ENCODE measurements around the genes SAXO2 and GOLGA6L9.

- PRO-cap: bidirectional peak, plus-strand start at chr15:80777361, minus-strand start at chr15:80777258
These were observed 2.0 kb upstream of the CEMIP start for GRCh38 chr15:80777012-80777642.

DNA sequence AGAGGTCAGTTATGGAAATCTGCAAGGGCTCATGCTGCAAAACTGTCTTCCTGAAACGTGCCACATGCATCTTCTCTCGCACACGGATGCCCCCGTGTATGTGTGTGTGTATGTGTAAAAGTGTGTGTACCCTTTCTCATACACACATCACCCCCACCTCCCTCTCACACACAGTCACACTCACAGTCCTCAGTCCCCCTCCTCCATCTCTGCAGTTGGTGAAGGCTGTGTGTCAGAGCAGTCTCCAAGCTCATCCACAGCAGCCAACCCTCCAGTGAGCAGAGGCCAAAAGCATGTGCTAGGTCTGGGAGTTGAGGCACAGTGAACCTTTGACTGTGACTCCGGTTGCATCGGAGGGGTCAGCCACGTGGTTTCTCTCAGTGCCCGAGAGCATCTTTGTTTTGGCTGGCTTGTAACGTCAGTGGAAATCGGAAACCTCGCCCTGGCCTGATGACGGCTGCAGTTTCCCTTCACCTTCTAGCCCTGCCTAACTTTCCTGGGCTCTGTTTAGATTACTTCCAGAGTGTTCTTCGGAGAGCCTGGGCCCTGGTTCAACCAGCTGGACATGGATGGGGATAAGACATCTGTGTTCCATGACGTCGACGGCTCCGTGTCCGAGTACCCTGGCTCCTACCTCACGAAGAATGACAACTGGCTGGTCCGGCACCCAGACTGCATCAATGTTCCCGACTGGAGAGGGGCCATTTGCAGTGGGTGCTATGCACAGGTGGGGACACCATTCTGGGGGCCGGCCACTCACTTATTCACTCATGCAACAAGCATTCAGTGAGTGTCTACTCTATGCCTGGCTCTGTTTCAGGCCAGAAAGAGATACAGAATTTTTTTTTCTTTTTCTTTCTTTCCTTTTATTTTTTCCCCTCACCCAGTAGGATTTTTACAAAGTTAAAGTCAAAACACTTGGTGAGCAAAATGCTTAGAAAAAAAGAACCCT lies 56.6 kb downstream of the MESD start:
- PRO-cap: no peak

DNA sequence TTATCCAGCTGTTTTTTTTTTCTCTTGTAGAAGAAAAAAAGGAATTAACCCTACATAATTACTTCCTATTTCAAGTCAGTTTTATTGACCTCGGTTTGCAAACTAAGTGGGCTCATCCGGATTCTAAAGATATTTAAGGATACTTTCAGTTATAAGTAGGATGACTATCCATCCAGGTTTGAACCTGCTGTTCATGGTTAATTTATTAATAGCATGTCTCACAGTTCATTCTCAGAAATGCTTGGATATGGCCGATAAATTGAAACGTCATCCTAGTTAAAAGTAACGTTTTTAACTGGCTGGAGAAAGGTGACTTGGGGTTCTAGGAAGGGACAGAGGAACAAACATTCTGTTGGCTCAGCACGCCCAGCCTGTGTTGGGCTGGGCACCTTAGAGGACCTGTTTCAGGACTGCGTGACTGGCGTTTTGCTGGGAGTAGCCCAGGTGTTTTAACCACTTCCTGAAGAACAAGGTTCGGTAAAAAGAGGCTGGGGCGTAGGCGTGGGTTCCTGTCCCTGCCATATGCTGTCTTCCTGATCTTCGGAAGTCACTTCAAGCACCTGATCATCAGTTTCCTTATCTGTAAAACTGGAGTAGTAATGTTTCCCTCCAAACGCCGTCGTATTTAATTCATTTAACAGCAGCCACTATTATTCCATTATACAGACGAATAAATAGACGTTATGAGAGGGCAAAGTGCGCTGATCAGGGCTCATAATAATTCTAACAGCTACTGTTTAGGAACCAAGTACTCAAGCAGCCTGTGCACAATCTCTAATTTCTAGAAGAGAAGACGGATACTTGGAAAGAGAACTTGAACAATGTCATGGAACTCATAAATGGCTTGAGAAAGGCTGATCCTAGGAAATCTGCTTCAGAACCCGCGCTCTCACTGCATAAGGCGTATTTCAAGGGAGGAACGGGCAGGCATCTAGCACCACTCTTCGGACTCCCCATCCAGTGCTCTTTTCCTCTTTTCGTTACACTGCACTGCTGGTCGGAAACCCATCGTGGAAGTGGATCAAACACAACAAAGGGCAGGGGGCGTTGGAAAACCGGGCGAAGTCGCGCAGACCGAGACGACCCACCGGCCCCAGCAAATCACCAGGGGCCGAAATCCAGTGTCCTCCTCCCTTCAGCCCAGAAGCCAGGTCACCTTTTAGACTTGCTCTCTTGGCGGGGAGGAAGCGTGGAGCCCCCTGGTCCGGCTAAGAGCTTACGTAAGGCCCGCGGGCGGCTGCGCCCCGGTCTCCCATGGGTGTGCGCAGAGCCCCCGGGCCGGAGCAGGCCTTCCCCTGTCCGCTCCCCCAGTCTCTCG lies 856 bp upstream of the TLNRD1 start:
- PRO-cap: bidirectional peak, plus-strand start at position 480 of the sequence, minus-strand start at position 412 of the sequence

DNA sequence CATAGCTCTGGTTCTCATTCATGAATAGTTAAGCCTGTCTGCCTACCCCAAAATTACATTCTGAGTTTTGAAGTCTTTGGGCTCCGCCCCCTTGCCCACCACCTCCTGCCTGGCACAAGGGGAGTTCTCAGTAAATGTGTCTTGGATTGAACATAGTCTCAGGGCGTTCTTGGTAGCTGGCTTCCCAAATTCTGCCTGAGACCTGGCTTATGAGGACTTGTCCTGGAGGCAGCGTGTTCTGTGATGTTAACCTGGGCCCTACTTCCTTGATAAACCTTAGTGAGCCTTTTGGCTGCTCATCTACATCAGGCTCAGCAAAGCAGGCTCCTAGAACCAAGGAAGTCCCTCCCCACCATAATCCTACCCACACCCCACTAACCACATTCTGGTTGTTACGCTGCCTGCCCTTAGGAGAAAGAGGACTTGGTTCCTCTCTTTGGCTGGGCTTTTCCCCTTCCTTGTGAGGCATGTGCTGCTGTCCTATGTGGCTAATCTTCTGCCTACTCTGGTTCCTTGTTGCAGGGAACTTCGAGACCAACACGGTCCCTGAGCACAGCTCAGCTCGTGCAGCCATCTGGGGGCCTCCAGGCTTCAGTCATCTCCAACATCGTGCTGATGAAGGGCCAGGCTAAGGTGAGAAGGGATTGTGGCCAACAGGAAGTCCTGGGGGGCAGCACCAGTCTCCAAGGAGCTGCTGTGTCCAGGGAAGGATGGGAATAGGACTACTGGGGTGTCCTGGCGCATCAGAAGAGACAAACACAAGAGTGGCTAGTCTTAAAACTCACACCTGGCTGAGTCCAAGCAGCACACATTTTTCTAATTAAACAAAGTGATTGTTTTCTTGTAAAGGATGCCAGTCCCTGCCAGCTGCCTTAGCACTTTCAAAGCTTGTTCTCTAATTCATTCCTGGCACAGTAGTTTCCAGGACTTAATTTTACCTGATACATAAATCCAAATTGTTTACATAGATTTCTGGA lies 54.6 kb downstream of the STARD5 start:
- PRO-cap: no peak

GRCh38 chr15:81280723-81281283 lies 43.1 kb downstream of the STARD5 start:
- PRO-cap: no peak

GRCh38 chr15:81284349-81284755 lies 39.6 kb downstream of the STARD5 start:
- PRO-cap: no peak

DNA sequence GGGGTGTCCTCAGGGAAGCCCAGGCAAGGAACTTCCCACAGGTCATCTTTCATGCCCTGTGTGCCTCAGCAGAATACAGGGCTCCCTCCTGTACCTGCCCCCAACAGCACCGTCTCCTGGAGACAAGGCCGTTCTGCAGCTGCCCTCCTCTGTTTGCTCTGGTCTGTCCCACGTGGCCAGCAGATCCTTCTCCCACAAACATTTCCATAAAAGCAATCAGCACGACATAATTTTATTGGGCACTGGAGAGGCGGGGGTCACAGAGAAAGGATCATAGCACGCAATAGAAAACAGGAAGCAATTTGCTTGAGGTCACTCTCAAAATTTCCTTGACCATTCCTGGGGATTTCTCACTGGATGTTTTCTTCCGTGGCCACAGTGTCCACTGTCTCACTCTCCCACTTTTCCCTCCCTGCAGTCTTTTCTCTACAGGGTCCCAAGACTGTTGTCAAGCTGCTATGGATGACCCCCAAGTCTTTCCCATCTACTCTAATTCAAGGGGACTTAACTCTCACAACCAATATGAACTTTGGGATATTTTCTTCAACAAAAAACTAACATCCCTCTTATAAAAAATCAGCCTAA lies 29.3 kb downstream of the STARD5 start:
- PRO-cap: no peak

- PRO-cap: no peak
These were observed 13.4 kb downstream of the STARD5 start for GRCh38 chr15:81310335-81311081.

DNA sequence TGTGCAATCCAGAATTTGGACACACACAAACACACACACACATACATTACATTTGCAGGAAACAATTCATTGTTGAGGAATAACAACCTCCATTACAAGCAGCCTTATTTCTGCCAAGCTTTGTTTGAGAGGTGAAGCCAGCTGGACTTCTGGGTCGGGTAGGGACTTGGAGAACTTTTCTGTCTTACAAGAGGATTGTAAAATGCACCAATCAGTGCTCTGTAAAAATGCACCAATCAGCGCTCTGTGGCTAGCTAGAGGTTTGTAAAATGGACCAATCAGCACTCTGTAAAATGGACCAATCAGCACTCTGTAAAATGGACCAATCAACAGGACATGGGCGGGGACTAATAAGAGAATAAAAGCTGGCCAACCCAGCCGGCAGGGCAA lies 81.1 kb downstream of the MEX3B start:
- PRO-cap: no peak

DNA sequence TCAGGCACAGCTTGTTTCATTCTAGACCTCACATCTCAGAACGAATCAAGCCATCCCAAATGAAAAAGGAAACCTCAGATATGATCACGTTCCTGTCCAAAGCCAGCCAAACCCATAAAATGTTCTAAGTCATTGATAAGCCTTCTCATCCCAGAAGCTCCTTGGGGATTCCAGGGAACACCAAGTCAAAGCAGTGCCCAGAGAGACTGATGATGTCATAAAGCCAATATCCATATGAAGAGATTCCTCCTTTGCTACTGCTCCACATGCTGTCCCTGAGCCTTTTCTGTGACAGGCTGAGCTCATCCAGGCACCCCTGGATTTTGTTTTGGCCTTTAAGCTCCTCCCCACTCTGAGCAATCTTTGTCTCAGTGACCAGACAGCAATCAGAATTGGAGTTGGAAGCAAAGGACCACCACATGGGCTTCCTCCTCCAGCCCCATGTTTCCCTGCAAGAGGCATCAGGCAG lies 25.2 kb downstream of the MEX3B start:
- PRO-cap: no peak

DNA sequence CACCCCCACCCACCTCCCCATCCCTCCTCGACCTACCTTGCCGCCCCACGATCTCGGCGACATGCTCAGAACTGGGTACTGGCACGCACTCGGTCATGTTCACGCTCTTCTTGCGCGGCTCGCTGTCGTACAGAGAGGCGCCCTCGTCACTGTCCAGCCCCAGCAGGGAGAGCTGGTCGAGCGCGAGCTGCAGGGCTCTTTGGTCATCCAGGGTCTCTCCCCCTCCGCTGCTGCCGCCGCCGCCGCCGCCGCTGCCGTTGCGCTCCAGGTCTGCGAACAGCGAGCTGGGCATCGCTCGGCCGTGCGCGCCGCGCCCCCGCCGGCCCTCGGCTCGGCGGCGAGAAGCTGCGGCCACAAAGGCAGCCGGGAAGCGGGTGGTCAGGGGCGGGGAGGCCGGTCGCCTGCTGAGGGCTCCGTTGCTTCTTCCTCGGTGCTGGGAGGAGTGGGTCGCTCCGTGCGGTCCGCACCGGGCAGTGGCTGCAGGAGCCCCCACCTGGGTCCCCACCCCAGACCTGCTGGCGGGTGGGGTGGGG lies 338 bp downstream of the MEX3B start:
- PRO-cap: no peak

DNA sequence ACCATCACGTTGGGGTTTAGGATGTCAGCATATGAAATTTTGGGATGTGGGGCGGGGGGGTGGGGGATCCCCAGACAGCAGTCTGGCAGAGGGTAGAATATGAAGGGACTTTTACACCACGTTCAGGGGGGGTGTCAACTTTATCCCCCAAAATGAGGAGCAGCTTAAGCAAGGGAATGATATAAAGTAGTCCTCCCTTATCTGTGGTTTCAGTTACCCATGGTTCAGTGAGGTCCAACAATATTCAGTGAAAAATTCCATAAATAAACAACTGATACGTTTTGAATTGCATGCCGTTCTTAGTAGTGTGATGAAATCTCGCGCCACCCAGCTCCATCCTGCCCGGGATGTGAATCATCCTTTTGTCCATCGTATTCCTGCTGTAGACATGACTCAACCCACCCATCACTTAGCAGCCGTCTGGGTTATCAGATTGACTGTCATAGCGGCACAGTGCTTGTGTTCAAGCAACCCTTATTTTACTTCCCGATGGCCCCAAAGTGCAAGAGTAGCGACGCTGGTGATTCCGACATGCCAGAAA lies 47.8 kb upstream of the MEX3B start:
- PRO-cap: no peak

DNA sequence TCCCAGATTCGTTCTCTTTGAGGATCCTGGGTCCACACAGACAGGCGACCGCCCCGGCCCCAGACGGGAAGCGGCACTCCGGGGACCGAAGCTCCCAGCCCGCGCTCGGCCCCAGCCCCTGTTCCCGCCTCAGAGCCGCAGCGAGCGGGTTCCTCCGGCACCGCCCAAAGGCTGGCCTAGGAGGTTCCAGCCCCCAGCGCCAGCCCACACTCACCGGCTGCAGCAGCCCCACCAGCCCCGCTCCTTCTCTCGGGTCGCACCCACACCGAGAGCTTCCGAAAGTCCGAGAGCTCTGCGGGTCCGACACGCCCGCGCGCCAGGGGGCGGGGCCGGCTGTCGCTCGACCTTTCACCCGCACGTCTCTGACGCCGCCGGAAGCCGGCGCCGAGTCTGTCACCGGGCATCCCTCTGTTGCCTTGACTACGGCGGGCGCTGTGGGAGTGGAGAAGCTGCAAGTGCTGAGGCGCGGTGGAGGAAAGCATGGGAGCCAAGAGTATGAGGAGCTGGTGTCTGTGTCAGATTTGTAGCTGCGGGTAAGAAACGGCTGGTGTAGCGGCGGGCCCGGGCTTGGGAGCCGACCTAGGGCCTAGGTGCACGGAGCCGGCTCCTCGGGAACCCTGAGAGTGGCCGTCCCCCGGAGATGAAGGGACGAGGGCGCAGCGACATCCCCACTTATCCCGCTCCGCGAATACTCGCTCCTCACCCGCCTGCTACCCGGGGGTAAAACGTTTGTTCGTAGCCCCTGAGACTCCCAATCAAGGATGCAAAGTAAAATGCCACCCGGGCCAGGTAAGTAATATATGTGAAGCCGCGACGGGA lies at the start of gene SAXO2:
Gene SAXO2 (plus strand): TSS at position 419 of the 819 bp plus-strand sequence.
- PRO-cap: bidirectional peak, plus-strand start at position 419 of the sequence, minus-strand start at position 277 of the sequence

GRCh38 chr15:82354932-82355541 lies 5.8 kb upstream of the GOLGA6L10 start:
- PRO-cap: no peak

- PRO-cap: no peak
These were observed at the start of gene GOLGA6L9 for GRCh38 chr15:82429537-82430108. Gene GOLGA6L9 (plus strand): TSS chr15:82429816.

- PRO-cap: no peak
These were observed 26.6 kb downstream of the RPS17 start for GRCh38 chr15:82513464-82514168.

- PRO-cap: no peak
These were observed 4.7 kb downstream of the RPS17 start for GRCh38 chr15:82535527-82536024.

DNA sequence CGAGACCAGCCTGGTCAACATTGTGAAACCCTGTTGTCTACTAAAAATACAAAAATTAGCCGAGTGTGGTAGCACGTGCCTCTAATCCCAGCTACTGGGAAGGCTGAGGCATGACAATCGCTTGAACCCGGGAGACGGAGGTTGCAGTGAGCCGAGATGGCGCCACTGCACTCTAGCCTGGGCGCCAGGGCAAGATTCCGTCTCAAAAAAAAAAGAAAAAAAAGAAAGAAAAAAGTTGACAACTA lies 850 bp downstream of the RPS17 start:
- PRO-cap: no peak

DNA sequence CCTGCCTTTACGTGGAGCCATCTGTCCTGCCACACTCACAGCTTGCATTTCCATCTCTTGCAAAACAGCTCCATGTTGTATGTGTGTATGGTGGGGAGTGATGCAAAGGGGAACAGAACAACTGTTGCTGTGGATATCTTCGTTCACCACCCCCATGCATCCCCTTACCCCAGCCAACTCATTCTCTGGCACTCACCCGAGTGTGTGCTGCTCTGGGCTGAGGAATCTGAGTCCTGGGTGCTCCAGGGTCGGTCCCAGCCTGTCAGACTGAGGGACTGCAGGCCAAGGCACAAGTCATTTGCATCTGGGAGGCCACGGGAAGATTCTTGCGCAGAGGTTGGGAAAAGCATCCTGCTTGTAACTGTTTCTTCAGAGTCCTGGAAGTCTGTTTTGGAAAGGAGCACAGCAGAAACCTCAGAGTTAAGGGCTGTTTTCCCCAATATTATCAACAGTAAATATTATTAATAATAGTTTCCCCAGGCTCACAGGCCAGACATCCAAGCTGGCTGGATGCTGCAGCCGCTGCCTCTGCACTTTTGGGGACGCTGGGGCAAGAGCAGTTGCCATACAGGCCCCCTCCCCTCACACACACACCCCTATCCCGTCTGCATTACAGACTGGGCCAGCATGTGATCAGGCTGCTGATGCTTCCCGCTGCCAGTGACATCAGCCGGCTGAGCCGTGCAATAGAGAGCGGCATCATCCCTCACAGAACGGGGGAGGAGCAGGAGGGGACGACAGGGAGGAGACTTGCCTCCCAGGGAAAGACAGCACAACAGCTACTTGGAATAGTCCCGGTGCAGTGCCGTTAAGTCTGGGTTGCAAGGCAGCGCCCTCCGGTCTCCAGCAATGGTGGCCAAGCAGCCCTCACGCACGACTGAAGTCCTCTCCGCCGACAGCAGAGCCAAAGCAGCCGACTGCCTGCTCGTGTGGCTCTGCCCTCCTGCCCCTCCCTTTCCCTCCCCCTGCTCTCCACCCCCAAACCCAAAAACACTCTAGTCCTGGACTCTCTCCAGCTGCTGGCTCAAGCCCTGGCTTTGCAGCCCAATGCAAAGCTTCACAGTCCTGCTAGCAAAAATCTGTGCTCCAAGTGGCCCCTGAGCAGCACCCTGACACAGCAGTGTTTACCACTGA lies 31.3 kb upstream of the RPS17 start:
- PRO-cap: no peak

DNA sequence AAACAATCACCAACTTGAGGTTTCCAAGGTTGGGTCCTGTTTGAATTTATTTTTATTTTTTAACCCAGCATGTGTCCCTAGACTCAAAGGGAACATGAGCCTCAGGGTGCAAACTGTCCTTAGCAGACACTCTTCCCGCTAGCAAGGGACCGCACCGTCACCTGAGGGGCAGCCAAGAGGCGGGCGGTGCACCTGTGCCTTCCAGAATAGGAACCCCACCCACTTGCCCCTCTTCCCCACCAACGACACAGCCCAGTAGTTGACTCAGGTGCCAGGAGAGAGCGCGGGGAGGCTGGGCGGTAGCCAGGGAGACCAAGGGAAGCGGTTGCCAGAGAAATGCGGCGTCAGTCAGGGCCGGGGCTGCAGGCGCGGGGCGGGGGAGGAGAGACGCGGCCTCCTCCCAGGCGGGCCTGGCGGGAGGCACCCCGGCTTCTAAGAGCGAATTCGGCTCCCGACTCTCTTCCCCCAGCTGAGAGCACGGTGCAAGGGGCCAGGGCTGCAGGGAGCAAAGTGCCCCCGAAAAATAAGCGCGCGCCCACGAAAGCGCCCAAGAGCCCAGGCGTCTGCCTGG lies 994 bp downstream of the CPEB1 start:
- PRO-cap: no peak

All from Metastatic Lung Carcinoma in the Adrenal Gland (tissue), 1 donor.